ENCODE results near the genes MAX and PLEK2.

GRCh38 chr14:64948255-64948798 is 5.8 kb upstream of the GPX2 start:
- CAGE, long polyA plus RNA: no peak
- RRBS: no CpG with 5 or more reads among the region's 16 CpGs

DNA sequence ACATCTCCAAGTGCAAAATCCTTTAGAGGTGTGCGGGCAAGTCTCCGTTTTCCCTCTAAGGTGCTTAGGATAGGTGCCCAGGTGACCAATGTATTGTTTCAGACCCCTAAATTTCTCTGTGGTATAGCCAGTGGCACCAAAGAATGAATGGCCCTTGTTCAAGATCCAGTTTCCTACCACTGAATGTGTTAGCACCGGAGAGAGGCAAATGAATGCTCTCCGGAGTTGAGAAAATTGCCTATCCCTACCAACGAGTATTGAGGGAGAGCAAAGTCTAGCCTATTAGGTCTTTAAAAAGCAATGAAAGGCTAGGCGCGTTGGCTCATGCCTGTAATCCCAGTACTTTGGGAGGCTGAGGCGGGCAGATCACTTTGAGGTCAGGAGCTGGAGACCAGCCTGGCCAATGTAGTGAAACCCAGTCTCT is 798 bp upstream of the RAB15 start:
- CAGE, long polyA plus RNA: no peak
- RRBS: no CpG with 5 or more reads among the region's 8 CpGs

- CAGE, long polyA plus RNA: no peak
- RRBS: no CpG with 5 or more reads among the region's 4 CpGs
These were observed 23.4 kb downstream of the MAX start for GRCh38 chr14:65078888-65079342.

DNA sequence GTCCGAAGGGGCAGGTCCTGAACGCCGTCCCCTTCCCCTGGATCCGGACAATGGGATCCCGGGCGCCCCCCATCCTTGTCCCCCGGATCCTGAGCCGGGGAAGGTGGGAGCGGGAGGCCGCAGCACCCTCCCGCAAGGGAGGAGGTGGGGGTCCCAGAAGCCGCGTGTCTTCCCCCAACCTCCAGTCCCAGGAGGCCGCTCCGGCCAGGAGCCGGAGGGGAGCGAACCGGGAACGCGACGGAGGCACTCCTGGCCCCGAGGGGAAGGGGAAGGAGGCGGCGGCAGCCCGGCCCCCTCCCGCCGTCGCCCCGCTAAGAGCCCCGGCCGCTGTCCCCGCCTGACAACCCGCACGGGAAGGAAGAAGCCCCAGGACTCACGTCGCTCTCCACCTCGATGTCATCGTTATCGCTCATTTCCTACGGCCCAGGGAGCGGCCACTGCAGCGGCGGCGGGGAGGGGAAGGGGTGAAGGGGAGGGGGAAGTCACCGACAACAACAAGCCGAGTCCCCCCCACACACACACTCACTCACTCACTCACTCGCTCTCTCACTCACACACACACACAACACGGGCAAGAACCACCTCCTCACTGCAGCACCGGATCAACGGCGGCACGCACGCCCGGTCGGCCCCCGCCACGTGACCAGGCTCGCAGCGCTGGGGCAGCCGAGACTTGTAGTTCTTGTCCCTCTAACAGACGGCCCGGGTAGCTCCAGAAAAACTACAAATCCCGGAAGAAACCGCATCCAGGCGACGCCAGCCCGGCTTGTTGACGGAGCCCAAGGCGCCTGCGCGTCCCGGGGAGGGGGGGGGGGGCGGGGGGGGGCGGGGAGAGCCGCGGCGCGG is at the start of gene MAX:
MAX (minus strand) TSS at position 591 of the 846 bp plus-strand sequence.
- CAGE, long polyA plus RNA: no peak
- RRBS: 2% methylated on average over 29 of the region's 78 CpGs

DNA sequence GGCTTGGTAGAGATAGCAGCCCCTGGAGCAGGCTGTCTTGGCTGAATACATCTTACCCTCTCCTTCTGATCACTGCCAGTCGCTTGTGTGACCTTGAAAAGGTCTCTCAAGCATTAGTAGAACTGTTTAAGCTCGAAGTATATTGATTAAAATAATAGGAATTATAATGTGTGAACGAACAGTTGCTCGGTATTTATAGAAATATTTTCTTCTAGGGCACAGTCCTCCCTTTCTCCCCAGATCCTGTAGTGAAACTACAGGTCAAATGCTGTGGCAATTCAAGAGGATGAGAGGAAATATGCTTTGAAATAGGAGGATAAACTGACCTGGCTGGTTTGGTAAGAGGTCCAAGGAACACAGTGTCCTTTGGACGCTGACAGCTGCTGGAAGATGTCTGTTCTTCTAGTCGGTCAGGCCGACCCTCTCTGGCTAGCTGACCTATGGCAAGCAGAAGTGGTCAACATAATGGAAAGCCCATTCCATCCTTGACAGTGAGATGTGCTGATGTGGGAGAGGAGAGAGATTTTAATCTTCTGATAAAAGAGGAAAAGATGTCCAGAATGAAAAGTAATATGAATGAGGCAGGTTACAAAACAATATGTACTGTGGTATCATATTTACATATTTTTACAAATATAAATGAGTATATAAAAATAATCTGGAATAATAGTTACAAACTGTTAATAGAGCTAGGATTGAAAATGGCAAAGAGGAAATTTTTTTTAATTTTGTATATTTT is 16.0 kb upstream of the MAX start:
- CAGE, long polyA plus RNA: no peak
- RRBS: no CpG with 5 or more reads among the region's 7 CpGs

- CAGE, long polyA plus RNA: no peak
- RRBS: no CpG with 5 or more reads among the region's 2 CpGs
These were observed 126.1 kb upstream of the MAX start for GRCh38 chr14:65228491-65228815.

DNA sequence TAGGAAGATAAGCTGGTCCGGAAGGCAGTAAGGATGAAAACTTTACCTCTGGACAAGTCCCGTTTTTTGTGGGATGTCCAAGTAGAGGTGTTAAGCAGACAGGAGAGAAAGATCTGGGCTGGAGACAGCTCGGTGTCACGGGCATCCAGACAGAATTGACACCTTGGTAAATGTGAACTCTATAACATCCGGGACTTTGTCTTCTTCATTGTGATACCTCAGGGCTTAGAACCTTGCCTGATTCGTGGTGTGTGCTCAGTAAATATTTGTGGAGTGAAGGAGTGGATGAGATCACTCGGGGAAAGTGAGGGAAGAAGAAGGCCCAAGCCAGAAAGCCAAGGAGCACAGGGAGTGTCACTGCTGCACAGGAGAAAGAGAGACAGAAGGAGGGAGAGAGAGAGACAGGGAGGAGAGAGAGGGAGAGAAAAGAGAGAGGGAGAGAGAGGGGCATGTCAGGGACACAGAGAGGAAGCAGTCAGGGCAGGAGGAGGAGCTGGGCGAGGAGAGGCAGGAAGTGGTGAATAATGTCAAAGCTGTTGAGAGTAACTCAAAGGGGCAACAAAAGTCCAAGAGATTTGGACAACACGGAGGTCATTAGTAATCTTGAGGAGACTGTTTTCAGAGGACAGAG is 141.5 kb upstream of the MAX start:
- CAGE, long polyA plus RNA: no peak
- RRBS: no CpG with 5 or more reads among the region's 9 CpGs

DNA sequence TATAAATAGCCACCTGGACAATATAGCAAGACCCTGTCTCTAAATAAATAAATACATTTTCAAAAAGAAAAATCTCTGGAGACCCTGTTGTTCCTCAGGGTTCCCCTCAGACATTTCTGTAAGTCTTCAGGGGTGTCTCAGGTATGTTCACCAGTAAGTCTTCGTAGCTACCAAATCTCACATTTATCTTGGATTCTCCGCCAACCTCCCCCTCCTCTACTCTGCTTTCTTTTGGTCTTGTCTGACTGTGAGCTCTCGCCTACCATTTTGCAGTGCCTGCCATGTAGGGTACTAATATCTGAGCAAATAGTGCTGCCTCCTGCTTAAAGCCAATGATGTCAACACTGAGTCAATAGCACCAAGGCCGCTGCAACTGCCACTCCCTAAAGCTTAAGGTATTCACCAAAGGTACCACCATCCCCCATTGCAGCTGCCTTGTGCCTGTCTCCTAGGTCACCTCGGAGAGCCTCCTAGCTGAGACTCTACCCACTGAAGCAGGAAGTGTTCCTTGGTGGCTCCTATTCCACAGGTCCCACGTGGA is 114.9 kb upstream of the FUT8 start:
- CAGE, long polyA plus RNA: no peak
- RRBS: no CpG with 5 or more reads among the region's 6 CpGs

- CAGE, long polyA plus RNA: no peak
- RRBS: no CpG with 5 or more reads among the region's 1 CpG
These were observed 2.9 kb upstream of the CCDC196 start for GRCh38 chr14:66483287-66483653.

DNA sequence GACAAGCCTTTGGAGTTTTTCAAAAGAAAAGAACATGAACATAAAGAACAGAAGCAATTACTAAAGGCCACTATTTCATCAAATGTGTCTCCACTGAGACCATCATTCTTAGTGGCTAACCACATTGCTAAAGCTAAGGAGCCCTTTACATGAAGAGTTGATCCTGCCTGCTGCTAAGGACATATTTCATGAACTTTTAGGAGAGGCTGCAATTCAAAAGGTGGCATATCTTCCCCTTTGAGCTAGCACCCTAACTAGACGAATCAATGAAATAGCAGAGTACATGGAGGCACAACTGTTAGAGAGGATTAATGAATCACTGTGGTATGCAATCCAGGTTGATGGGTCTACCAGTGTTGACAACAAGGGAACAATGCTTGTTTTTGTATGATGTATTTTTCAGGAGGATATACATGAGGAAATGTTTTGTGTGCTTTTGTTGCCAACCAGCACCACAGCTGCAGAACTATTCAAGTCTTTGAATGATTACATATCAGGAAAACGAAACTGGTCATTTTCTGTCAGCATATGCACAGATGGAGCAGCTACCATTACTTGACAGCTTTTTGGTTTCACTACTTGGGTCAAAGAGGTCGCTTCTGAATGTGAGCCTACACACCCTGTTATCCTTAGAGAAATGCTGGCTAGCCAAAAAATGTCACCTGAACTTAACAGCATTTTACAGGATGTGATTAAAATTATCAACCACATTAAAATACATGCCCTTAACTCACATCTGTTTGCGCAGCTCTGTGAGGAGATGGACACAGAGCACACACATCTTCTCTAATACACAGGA is 142.5 kb downstream of the GPHN start:
- CAGE, long polyA plus RNA: no peak
- RRBS: no CpG with 5 or more reads among the region's 4 CpGs

- CAGE, long polyA plus RNA: no peak
- RRBS: no CpG with 5 or more reads among the region's 10 CpGs
These were observed 196.4 kb downstream of the GPHN start for GRCh38 chr14:66704222-66704816.

- CAGE, long polyA plus RNA: no peak
- RRBS: no CpG with 5 or more reads among the region's 2 CpGs
These were observed 209.9 kb upstream of the GARIN2 start for GRCh38 chr14:66979302-66979829.

- CAGE, long polyA plus RNA: no peak
- RRBS: no CpG with 5 or more reads among the region's 2 CpGs
These were observed 21.3 kb upstream of the GARIN2 start for GRCh38 chr14:67167776-67168534.

- CAGE, long polyA plus RNA: no peak
- RRBS: no CpG with 5 or more reads among the region's 8 CpGs
These were observed 37.9 kb downstream of the PALS1 start for GRCh38 chr14:67278950-67279624.

- CAGE, long polyA plus RNA: no peak
- RRBS: 89% methylated on average over 4 of the region's 10 CpGs
These were observed 19.0 kb downstream of the PLEK2 start for GRCh38 chr14:67392978-67393400.

- CAGE, long polyA plus RNA: no peak
- RRBS: 3% methylated on average over 12 of the region's 66 CpGs
These were observed at the start of gene PLEK2 for GRCh38 chr14:67411835-67412554. Gene PLEK2 (minus strand): TSS chr14:67412165.

- CAGE, long polyA plus RNA: no peak
- RRBS: no CpG with 5 or more reads among the region's 10 CpGs
These were observed 23.9 kb downstream of the PLEKHH1 start for GRCh38 chr14:67556807-67557647.

- CAGE, long polyA plus RNA: no peak
- RRBS: no CpG with 5 or more reads among the region's 5 CpGs
These were observed 40.6 kb downstream of the ZFYVE26 start for GRCh38 chr14:67775678-67776394.

GRCh38 chr14:67856854-67857200 is 37.2 kb downstream of the RAD51B start:
- CAGE, long polyA plus RNA: no peak
- RRBS: no CpG with 5 or more reads among the region's 2 CpGs

GRCh38 chr14:67962473-67962752 is 142.8 kb downstream of the RAD51B start:
- CAGE, long polyA plus RNA: no peak
- RRBS: no CpG with 5 or more reads among the region's 2 CpGs

All from osteoblast (primary cell).